Measurements from ENCODE around the gene LCT.

- PRO-cap = no peak
Measured at GRCh38 chr2:134396417-134397060, 142.7 kb downstream of the MGAT5 start.

GRCh38 chr2:134823500-134823954, 14.9 kb upstream of the ACMSD start:
- PRO-cap = no peak

- PRO-cap = no peak
Measured at GRCh38 chr2:134934023-134935012, 15.7 kb downstream of the CCNT2 start.

DNA sequence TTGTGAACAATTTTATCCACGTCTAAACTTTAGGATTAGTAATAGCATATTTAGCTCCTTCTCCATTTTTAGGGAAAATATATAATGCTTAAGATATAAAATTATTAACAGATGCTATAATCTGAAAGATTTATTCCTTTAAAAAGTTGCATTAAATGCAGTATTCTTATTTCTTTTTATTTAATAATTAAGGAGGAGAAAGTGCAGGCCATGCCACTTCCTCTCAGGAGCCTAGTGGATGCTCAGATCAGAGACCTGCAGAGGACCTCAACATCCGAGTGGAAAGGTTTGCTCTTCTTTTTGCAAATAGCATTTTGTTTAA, 19.9 kb downstream of the UBXN4 start:
- PRO-cap = no peak

DNA sequence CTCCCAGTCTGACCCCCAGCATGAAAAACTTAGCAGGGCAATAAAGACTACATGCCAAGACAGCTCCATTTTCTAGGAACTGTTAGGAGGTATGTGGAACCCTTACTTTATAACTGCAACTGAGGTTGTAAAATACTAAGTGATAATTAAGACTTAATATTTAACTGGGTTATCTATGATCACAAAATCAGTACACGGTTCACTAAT, at the start of gene LCT:
LCT (minus strand) TSS at position 84 of the 207 bp plus-strand sequence.
- PRO-cap = no peak

DNA sequence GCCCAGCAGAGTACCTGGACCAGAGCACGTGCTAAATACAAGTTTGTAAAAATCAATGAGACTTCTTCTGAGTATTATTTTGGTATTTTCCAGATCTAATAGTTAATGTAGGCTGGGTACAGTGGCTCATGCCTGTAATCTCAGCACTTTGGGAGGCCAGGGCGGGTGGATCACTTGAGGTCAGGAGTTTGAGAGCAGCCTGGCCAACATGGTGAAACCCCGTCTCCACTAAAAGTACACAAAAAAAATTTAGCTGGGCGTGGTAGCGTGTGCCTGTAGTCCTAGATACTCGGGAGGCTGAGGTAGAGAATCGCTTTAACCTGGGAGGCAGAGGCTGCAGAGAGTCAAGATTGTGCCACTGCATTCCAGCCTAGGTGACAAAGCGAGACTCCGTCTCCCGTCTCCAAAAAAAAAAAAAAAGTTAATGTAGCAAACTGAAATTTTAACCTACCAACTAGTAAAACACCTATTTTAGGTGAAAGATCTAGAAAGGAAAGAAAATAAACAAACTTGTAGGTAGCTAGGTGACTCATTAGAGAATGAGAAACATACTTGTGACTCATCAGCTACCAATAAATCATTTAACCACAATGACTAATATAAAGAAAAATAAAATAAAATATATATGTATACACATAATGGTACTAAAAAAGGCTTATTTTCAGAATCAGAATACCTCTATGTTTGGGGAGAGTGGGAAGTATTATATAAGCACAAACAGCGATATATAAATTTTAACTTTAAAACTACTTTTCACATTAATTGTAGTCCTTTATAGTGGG, 36.8 kb downstream of the DARS1 start:
- PRO-cap = no peak

DNA sequence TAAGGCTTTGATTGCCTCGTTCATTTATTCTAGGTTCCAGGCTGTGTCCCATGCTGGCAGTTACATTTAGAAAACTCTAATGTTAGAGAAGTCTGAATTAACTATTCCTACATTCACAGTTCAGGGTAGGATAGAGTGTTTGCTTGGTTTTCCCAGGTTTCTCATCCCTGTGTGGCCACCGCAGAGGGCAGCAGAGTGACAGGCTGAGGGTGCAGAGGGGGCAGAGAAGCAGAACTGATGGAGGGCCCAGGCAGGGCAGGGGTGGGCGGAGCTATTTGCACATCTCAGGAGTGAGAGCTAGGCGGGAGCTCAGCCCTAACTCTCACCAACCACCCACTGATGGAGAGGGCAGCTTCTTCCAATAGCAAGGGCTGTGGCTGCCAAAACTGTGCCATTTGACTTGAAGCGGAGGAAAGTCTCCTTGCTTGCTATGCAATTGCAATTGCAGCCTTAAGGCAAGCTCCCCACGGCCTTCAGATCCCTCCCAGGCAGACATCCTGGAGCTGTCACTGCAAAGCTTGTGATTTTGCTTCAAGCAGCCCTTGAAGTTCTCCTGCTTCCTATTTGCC, 11.9 kb upstream of the DARS1 start:
- PRO-cap = no peak

- PRO-cap = no peak
Measured at GRCh38 chr2:136114249-136114898, 3.6 kb downstream of the CXCR4 start.

GRCh38 chr2:136114899-136116033, 2.7 kb downstream of the CXCR4 start:
- PRO-cap = no peak

- PRO-cap = no peak
Measured at GRCh38 chr2:136123948-136124360, 6.0 kb upstream of the CXCR4 start.

DNA sequence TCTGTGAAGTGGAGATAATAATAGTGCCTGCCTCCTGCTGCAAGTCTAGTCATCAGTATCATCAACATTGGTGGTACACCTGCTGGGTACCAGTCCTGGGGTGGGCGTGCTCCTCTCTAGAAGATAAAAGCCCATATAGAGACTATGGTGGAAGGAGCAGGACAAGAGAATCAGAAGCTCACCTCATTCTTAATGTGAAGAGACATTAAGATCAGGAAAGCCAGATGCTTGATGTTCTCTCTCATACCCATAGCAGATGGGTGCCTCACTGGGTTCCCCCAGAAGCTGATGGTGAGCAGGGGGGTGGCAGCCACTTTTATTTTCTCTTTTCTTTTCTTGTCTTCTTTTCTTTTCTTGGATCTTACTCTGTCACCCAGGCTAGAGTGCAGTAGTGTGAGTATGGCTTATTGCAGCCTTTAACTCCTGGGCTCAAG, 14.8 kb upstream of the CXCR4 start:
- PRO-cap = no peak

DNA sequence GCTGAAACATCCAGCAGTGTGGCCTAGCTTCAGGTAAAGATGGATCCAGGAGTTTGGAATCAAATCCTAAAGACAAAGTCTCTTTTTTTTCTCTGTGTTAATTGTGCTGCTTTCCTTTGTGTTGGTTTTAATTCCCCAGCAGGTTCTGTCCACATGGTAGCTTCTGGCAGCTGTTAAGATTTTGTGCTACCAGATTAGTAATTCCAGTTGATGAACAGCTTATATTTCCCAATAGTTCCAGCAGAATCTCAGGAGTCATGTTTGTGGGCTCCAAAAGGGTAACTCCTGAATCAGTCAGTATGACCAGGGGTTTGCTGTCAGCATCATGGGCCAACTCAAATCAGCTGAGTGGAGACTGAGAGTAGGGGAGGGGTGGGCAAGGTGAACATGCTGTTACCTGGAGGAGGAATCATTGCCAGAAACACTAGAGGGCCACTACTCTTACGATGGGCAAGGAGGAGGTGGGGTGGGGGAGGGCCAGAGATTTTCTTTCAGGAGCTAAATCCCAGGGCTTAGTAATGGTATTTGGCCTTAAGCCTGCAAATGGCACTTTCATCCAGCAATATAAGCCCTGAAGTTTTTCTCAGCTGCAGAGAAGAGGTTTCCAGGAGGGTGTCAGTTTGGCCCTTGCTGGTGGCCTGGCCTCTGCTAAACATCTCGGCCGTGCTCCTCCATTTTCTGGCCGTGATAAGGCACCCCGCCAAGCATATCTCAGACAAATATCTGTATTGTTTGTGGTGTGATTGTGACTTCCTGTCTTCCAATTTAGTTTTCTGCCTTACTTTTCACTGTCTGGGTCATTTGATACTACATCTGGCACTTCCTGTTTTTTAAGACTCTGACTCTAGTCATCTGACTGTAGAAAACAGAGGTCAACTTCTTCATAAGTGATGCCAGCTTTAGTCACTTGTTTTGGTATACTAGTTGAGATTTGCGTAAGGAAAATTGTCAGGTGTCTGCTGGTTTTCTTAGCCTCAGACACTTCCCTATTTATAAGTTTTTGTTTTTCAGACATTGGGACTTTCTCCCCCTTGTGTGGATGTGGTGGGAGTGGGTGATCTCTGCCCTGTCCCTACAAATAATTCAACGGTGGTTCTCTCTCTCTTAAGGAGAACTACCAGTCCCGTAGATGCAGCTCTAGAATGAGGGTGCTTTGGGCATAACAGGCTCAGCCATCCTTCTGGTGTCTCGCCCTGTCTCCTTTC, 120.6 kb upstream of the CXCR4 start:
- PRO-cap = no peak

DNA sequence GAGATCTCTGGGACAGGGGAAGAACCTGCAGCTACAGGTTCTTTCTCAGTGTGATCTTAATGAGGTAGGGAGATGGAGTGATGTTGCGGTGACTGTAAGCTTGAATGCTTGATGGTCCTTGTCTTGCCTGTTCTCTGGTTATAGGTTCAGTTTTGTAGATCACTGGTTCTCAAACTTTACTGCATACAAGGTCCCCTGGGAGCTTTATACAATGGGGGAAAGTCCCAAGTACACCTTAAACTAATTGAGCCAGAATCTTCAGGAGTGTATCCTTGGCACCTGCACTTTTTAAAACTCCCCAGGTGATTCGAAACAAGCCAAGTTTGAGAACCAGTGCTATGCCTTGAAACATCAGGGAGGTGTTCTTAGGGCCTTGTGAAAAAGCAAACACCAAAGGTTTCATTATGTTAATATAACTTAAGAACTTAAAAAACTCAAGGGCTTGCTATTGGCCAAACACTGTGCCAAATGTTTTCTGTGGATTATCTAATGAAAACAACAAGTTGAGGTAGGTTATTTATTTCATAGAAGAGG, 136.9 kb upstream of the CXCR4 start:
- PRO-cap = no peak

GRCh38 chr2:138275409-138275774, 226.2 kb upstream of the SPOPL start:
- PRO-cap = no peak

DNA sequence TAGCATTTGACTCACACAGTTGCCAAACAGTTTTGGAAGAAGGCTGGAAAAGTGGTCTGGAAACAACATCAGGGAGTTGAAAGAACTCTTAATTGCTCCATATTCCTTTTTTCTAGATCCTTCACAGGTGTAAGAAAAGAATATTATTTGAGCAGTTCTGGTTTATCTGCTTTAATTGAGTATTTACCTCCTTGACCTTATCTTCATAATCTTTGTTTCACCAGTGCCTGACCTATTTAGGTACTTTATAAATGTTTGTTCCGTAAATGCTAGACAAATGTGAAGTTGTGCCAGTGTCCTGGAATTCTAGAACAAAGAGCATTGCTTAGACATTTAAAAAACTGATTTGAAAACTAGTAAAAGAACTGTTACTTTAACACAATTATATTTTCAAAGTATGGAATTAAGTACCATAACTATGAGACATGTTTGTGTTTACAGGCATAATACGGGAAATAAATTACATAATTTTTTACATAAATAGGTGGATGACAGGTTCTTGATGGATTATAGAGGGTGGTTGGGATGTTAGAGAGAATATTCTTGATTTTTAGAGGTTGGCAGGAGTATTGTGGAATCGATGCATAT, 15.2 kb downstream of the SPOPL start:
- PRO-cap = no peak

DNA sequence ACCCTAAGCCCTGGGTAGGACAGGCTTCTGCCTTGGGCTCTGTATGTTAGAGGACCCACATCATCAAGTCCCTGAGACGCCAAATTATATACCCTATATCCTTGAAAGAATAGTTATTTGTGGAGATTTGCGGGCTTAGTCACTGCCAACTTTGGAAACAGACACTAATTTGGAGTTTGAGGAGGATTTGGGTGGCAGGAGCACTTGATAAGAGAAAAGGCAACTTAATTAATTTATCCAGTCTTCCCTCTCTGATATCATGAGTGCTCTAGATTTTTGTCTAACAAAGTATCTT, 97.4 kb downstream of the SPOPL start:
- PRO-cap = no peak

GRCh38 chr2:142865969-142866320, 11.5 kb upstream of the KYNU start:
- PRO-cap = no peak

DNA sequence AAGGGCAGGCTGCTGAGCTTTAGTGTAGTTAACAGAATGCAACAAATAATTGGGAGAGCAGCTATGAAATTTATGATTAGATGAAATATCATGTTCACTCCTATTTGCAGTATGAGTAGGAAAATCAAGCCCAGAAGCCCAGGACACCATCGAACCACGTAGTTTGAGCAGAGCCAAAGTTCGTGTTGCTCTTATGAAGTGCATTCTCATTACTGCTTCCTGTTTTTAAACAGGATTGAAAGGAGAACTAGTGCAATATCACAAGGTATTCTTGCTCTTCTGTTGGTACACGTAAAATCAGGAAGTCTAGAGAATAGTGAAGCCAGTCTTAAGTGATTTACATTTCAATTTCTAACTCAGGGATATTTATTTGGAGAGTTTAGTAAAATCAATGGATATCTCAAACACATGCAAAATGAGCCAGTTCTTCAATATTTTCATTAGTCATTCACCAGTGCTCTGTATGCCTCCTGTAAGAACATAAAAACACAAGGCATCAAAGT, 21.1 kb downstream of the ARHGAP15 start:
- PRO-cap = no peak

DNA sequence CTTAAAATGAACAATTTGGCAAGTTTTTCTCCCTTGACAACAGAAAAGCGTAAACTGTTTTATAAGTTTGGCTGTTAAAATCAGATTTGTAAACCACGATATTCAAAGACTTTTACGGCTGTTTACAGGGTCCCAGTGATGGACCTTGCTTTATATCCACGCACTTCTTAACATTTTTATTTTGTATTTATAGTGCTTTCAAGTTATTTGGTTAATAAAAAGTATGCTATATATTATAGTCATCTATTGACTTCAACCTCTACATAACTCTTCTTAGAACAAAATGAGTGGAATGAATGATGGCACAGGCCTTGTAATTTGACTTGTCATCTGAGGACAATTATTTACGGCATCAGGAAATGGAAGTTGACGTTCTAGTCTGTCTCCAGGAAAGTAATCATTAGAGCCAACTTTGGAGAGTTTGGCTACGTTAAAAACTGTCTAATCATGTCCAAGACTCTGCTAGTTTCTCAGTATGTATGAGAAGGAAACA, 353.4 kb downstream of the ARHGAP15 start:
- PRO-cap = no peak

DNA sequence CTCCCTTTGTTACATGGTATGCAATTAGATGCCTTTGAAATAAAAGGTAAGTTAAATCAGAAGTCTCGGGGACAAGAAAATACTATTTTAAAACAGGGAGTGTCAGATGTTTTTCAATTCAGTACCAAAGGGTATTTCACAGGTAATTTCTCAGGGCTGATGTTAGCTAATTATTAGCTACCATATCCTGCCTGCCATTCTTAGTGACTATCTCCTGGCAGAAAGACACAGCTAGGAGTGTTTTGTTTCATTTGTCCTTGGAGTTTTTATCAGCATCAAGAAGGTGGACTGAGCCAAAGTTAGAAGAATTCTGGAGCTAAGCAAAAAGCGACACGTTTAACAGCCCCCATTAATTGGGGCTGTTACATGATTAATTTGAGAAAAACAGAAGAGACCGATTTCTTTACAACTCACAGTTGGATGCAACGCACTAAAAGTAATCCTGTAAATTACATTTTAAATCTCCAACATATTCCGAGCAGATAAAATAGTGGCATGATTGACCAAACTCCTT, 397.7 kb downstream of the GTDC1 start:
- PRO-cap = no peak